Mammary epithelial cell (primary cell): Measurements from ENCODE around the genes RPL10 and FAM3A.

GRCh38 chrX:154373077-154374012 lies 1.1 kb downstream of the FLNA start:
- CAGE, long polyA plus RNA = no peak
- RRBS = no CpG with 5 or more reads among the region's 19 CpGs

DNA sequence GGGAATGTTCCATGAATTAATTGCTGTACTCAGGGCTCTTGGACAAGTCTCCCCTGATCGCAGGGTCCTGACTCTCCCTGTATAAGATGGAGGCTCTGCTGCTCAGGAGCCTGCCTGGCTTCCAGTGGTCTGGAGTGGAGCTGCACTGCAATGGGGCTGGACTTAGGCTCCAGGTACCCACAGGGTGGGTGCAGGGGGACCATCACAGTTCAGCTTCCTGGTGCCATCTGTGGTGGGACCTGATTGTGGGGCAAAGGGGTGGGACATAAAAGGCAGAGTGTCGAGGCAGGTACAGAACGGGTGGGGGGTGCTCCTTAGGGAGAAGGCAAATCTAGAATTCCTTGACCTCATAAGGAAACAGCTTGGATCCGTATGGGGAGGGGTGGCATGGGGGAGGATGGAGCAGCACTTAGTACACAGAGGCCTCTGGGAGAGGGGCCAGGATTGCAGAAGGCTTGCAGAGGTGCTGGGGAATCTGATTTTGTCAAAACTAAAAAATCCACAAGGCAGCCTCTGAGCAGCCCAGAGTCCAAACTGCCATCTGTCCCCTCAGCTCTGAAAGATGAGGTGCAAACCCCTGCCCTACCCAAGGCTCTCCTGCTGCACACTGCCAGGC lies 2.2 kb upstream of the FLNA start:
- CAGE, long polyA plus RNA = no peak
- RRBS = no CpG with 5 or more reads among the region's 4 CpGs

DNA sequence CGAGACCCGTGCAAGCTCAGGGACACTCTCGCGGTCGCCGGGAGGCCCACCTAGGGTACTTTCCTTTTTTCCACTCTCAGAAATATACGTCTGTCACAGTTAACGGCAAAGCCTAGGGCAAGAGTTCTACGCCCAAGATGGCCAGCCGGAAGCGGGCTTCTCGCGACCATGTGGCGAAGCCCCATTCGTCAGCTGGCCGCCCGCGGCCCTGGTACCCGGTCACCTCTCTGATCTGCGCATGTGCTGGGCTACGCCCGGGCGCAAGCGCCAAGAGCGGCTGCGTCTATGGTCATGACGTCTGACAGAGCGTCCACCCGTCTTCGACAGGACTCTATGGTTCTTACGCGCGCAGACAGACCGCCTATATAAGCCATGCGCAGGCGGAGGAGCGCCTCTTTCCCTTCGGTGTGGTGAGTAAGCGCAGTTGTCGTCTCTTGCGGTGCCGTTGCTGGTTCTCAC lies at the start of gene RPL10:
Gene RPL10 (plus strand): TSS at position 393 of the 459 bp plus-strand sequence.
- CAGE, long polyA plus RNA = no peak
- RRBS = 18% methylated on average over 15 of the region's 42 CpGs

- CAGE, long polyA plus RNA = no peak
- RRBS = 94% methylated on average over 16 of the region's 56 CpGs
These were observed 7.8 kb downstream of the PLXNA3 start for GRCh38 chrX:154465579-154466643.

GRCh38 chrX:154484475-154485246 lies 1.8 kb downstream of the UBL4A start:
- CAGE, long polyA plus RNA = no peak
- RRBS = no CpG with 5 or more reads among the region's 15 CpGs

GRCh38 chrX:154515585-154516342 lies at the start of gene FAM3A:
FAM3A (minus strand) TSS chrX:154516232.
- CAGE, long polyA plus RNA = no peak
- RRBS = 26% methylated on average over 19 of the region's 59 CpGs

- CAGE, long polyA plus RNA = no peak
- RRBS = no CpG with 5 or more reads among the region's 8 CpGs
These were observed 302 bp downstream of the IKBKG start for GRCh38 chrX:154547825-154548018.

GRCh38 chrX:154729458-154729961 lies 21.4 kb downstream of the GAB3 start:
- CAGE, long polyA plus RNA = no peak
- RRBS = no CpG with 5 or more reads among the region's 4 CpGs

DNA sequence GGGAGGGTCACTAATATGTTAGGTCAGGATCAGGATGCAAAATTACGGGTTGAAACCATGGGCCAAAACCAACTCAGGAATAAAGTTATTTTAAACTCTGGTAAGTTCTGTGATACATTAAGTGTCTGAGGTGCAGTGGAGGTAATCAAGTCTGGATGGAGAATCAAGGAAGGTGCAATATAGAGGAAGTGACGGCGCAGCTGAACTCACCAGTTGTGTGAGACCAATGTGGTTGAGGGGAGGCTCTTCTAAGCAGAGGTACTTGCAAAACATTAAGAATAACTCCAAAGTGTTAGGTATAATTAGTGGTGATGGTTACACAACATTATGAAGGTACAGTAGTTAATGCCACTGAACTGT lies 19.7 kb downstream of the GAB3 start:
- CAGE, long polyA plus RNA = no peak
- RRBS = no CpG with 5 or more reads among the region's 3 CpGs

- CAGE, long polyA plus RNA = no peak
- RRBS = no CpG with 5 or more reads among the region's 7 CpGs
These were observed 14.4 kb downstream of the DKC1 start for GRCh38 chrX:154776701-154777924.

DNA sequence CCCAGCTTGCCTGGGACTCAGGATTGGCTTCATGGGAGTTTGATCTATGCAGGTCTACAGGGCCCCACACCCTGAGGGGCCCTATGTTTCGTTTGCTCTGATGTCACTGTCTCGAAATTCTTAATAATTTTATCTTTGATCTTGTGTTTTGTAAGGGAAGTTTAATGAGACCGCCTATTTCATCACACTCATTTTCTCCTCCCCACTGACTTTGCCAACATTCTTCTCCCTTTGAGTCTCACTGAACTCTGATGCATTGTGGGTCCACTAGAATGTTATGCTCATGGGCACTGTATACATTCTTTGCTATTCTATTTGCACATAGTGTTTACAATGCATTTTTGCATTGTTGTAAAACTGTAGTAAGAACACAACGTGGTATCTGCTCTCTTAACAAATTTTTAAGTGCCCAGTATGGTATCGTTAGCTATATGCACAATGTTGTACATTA lies 277 bp upstream of the SMIM9 start:
- CAGE, long polyA plus RNA = no peak
- RRBS = no CpG with 5 or more reads among the region's 5 CpGs

DNA sequence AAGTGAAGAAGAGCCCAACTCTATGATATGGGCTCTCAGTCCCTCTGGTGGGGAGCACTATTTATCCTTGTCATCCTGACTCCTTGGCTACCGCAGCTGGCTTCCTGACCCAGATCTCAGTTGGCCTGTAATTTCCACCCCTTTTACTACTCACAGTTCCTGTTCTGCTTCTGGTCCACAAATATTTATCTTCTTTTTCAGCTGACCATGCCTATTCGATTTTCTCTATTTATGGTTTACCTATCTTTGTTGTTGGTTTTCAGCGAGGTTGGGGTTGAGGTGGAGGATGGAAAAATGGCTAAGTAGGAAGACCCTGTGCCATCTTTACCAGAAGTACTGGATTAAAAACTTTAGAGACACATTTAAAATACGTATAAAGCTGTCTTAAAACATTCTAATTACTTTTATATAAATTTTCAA lies 33.7 kb downstream of the F8 start:
- CAGE, long polyA plus RNA = no peak
- RRBS = no CpG with 5 or more reads among the region's 4 CpGs

DNA sequence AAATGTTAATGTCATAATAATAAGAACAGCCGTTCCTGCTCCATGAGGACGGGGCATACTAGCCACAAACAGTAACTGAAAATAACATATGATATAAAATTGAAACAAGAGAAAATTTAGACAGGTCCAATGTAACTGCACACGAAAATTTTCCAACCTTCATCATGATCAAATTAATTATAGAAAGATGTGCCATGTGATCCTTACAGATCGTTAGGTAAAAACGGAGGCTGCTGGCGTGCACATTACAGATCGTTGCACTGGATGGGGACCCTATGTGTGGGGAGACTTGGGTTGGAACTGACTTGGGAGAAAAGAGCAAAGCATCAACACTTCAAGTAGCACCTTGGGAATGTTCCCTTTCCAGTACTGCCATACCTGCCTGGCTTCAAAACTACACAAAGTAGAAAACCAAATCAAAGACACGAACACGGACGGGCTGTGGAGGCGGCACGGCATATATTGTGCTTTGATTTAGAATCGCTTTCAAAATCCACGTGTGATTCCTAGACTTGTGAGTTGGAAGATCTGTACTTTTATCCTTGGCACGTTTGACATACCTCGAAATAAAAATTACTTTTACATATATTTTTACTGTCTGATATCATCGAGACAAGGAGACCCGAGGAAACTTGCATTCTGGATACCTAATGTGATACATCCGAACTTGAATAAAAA lies 919 bp downstream of the CMC4 start:
- CAGE, long polyA plus RNA = no peak
- RRBS = no CpG with 5 or more reads among the region's 19 CpGs

GRCh38 chrX:155333401-155334036 lies 895 bp downstream of the CLIC2 start:
- CAGE, long polyA plus RNA = no peak
- RRBS = no CpG with 5 or more reads among the region's 2 CpGs

GRCh38 chrX:155967123-155967383 lies 30.4 kb upstream of the IL9R start:
- CAGE, long polyA plus RNA = no peak
- RRBS = no CpG with 5 or more reads among the region's 2 CpGs